LHCN-M2 (cell line): ENCODE data around the gene CLEC19A.

GRCh38 chr16:17346449-17347673, 123.9 kb downstream of the XYLT1 start:
- RAMPAGE, long total RNA = no peak

DNA sequence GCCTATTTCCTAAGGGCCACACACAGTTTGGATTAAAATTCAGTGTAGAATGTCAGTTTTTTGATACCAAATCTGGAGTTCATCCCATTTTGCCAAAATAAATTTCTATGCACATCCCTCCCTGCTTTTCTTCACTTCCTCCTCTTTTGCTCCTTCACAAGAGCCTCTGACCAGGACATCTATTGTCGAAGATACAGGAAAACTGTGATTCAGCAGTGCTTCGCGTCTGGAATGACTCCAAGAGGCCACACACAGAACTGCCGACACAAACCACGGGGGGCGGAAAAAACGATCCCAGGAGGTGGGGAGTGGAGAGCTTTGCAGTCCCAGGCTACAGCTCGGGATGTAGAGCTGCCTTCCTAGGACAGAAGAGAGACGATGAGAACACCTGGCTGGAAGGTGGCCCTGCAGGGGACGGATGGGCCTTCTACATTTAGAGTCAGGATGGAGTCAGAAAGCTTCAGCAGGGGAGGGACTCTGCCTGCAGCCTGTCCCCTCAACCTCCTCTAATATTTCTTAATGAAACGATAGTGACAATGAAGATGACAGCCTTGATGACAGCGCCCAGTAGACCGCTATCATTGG, 102.8 kb downstream of the XYLT1 start:
- RAMPAGE, long total RNA = no peak

GRCh38 chr16:17375302-17376154, 95.2 kb downstream of the XYLT1 start:
- RAMPAGE, long total RNA = no peak

DNA sequence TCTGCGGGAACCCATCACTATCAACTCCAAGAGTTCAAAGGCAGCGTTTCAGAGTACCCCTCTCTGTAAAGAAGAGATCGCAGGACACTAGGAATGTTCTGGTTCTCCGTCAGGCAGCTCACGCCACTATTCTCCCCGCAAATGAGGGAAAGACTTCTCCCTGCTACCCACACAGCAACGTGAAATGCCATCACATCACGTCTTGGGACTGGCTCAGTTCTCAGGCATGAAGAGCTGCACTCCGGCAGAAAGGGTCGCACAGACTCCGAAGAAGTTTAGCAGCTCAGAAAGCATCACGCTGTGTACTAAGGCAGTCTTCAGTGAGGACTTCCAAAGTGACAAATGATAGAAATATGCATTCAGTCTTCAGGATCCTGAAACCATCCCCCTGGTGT, 1.9 kb downstream of the XYLT1 start:
- RAMPAGE, long total RNA = no peak

DNA sequence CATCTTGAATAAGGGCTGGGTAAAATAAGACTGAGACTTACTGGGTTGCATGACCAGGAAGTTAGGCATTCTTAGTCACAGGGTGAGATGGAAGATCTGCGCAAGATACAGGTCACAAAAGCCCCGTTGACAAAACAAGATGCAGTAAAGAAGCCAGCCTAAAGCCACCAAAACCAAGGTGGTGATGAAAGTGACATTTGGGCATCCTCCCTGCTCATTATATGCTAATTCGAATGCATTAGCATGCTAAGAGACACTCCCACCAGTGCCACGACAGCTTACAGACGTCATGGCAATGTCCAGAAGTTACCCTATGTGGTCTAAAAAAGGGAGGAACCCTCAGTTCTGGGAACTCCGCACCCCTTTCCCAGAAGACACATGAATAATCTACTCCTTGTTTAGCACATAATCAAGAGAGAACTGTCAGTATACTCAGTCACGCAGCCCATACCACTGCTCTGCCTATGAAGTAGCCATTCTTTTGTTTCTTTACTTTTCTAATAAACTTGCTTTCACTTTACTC, 120.4 kb upstream of the XYLT1 start:
- RAMPAGE, long total RNA = no peak

DNA sequence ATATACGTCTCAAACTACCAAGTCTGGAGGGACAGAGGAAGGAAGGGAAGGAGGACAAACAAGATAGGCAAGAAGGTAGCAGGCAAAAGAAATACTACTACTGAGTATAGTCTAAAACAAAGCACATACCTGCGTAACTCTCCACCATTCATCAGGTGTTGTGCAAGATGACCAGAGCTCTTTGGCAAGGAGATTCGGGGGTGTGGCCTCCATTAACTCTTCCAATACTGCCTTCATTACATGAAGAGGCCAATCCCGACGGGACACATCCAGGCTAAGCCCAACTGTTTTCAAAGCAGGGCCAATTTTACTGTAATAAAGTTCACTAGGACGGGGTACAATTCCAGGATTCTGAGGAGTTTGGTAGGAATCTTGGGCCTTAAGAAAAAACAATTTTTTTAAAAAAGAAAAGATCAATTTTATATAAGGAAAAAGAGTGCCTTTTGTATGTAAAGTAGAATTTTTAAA, 38.3 kb upstream of the ARL6IP1 start:
- RAMPAGE, long total RNA = no peak

- RAMPAGE, long total RNA = no peak
Measured at GRCh38 chr16:18861147-18861928, 60.0 kb upstream of the ARL6IP1 start.

DNA sequence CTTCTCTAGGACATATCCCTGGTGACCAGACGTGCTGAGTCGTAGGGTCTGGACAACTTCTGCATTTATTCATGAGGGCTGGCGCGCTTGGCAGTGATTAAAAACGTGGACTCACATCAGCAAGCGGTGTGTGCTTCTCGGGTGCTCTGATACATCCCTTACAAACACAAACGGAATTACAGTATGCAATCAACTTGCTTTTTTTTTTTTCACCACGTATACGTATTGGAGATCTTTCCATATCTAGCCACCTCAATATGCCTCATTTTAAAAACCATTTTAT, 23.2 kb downstream of the ITPRIPL2 start:
- RAMPAGE, long total RNA = no peak

DNA sequence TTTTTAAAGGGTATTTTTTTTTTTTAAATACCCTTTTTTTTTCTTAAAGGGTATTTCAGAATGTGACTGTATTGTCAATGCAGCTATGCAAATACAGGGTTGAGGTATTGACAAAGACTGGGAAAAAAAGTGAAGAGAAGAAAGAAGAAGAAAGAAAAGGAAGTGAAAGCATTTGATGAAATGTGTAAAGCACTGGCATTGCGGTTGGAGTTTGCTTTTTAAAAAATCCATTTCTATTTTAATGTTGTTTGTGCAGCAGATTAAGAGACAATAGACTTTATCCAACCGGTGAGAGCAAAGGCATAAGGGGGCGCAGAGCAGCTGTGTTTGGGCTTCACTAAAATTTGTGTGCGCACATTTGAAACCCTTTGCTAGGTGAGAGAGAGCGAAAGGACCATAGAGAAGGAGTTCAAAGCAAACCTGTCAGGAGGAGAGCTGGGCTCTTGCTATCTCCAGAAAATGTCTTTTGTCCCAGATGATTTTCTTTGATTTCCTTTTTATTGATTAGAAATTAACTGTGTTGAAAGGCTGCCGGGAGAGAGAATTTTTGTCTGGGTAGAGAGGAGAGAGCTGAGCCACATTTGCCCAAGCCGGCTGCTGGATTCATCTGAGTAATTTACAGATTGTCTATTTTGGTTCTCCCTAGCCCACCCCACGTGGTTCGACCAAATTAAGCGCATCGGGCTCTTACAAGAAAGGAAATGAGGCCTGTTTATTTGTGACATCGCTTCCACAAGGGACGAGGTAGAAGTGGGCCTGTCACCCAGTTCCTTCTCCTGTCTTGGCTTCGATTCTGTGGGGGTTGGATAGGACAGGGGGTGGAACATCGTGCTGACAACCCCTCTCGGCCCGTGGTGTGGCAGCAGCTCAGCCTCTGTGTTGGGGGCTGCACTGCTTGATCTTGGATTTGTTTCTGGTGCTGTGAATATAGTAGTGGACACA, 42.7 kb downstream of the SYT17 start:
- RAMPAGE, long total RNA = no peak

DNA sequence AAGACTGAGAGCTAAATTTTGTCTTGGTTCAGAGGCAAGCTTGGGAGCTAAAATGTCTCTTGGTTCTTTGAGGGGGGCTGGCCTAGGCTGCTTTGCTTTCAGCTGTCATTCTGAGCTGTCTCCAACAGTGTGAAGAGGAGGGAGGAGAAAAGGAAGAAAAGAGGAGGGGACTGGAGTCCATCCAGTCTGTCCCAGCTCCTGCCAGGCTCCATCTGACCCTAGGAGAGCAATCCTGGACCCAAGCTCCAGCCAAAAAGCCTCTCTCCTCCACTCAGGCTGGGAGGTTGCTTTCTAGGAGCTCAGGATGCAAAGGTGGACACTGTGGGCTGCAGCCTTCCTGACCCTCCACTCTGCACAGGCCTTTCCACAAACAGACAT, at the start of gene CLEC19A:
CLEC19A (plus strand) TSS at position 184 of the 378 bp plus-strand sequence.
- RAMPAGE, long total RNA = no peak

- RAMPAGE, long total RNA = no peak
Measured at GRCh38 chr16:19294055-19294806, 8.7 kb downstream of the CLEC19A start.

GRCh38 chr16:19415352-19416070, 2.2 kb upstream of the TMC5 start:
- RAMPAGE, long total RNA = no peak

DNA sequence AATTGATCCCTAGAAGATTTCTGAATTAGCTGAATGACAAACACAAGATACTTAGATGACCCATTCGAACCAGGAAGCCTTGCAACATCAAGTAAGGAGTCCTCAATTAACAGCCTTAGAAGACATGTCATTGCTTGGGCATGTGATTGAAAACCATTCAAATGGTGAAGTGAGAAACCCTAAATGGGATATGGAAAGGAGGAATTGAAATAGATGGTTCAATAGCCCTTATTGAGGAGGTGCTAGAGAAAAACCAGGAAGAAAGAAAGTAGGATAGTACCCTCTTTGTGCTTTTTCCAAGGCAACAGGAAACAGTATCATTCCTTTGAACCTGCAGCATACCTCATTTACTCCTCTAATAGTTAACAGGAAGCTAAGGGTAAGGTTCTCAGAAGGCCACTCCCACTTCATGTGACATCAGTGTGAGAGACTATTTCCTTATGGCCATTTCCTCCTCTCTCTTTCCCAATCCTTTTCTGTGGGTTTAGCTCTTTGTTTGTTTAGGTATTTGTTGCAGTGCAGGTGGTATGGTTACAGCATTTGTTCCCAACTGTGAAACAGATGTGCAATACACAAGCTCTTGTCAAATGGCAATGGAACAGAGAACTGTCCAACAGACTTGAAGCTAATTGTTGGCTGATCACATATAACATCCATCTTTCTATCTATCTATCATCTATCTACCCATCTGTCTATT, 14.6 kb downstream of the TMC5 start:
- RAMPAGE, long total RNA = no peak

DNA sequence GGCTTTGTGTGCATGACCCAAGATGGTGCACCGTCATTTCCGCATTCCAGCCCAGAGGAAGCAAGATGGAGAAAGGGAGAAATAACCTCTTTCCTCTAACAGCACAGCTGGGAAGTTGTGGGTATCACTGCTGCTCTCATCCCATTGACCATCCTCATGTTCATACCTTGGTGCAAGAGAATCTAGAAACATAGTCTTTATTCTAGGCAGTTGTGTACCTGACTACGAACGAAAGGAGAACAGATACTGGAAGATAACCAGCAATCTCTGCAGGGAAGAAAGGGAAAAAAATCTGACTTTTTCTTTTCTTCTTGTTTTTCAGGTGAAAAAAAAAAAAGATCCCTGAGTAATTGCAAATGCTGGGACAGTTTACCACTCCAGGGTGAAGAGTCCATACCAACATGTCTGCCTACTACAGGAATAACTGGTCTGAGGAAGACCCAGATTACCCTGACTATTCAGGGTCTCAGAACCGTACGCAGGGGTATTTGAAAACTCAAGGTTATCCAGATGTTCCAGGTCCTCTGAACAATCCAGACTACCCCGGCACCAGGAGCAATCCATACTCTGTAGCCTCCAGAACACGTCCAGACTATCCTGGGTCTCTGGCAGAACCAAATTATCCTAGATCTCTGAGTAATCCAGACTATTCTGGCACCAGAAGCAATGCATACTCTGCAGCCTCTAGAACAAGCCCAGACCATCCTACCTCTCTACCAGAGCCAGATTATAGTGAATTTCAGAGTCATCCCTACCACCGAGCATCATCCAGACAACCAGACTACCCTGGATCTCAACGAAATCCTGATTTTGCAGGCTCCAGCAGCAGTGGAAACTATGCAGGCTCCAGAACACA, 22.2 kb downstream of the TMC5 start:
- RAMPAGE, long total RNA = no peak

GRCh38 chr16:19627498-19627981, 72.0 kb downstream of the VPS35L start:
- RAMPAGE, long total RNA = no peak

DNA sequence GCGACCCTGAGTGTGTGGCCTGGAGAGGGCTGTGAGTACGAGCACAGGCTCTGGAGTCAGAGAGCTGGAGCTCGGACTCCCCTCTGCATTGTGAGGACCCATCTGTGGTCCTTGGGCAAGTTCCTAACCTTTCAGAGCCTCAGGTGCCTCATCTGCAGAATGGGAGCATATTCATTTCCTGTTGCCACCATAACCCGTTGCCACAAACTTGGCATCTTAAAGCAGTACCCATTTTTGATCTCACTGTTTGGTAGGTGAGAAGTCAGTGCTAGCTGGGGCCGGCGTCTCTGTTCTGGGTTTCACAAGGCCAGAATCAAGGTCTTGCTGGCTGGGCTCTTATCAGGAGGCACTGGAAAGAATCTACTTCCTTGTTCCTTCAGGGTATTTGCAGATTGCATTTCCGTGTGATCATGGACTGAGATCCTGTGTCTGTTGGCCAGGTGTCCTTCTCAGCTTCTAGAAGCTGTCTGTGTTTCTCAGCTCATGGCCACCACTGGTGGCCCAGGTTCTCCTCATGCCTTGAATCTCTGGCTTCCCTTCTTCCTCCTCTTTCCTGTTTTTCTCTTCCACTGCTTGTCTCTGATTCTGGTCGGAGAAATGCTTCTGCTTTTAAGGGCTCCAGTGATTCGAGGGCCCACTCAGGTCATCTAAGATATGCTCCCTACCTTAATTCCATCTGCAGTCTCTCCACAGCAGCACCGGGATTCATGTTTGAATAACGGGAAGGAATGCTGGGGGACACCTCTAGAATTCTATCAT, 20.0 kb downstream of the KNOP1 start:
- RAMPAGE, long total RNA = no peak

- RAMPAGE, long total RNA = no peak
Measured at GRCh38 chr16:20385883-20387144, 18.2 kb downstream of the PDILT start.

- RAMPAGE, long total RNA = no peak
Measured at GRCh38 chr16:20401560-20401998, 3.0 kb downstream of the PDILT start.

DNA sequence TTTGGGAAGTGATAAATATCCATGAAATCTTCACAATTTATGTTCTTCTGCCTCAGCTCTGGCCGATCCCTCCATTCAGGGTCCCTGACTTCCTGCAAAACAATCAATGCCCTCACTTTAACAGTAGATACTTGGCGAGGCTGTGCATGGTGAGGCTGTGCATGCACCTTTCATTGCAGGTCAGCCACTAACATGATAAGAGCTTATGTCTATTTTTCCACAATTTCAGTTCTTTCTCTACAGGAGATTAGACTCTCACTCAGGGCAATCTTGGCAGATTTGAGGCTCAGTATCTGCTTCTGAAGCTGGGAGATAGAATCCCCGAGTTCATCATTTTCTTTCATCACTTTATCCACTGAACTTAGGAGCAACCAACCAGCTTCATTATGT, 1.6 kb downstream of the ACSM2B start:
- RAMPAGE, long total RNA = no peak

DNA sequence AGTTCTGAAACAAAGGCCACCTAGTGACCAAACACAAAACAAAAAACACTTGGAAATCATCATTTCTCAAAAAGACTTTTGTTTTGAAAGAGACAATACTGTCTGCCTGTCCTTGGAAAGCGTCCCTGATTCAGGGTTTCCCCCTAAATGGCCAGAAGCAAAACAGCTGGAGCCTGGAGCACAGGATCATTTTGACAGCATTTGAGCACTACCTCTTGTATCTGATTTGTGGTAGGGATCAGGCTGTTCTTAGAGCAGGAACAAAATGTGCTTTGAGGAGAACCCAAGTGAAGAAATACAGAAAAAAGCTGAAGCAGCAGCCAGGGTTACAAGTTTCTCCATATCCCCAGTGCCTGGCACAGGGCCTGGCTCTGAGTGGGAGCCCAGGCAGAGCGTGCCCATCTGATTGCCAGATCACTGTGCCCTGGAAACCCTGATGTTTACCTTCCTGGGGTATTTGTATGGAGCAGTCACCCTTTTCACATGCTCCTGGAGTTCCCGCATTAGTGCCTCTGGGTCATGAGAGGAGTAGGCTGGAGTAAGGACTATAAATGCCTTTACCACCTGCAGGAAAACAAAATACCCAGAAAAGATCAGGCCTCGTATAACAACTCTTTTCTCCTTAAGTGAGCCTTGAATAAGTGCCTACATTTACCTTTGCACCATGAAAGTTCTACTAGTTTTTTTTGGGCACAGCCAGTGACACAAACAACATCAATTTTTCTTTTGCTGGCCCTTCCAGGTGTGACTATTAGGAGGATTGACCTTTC, 11.5 kb upstream of the ACSM2B start:
- RAMPAGE, long total RNA = no peak